Bronchial lymph node (tissue), 1 donor: ENCODE measurements around a stretch of chr3.

DNA sequence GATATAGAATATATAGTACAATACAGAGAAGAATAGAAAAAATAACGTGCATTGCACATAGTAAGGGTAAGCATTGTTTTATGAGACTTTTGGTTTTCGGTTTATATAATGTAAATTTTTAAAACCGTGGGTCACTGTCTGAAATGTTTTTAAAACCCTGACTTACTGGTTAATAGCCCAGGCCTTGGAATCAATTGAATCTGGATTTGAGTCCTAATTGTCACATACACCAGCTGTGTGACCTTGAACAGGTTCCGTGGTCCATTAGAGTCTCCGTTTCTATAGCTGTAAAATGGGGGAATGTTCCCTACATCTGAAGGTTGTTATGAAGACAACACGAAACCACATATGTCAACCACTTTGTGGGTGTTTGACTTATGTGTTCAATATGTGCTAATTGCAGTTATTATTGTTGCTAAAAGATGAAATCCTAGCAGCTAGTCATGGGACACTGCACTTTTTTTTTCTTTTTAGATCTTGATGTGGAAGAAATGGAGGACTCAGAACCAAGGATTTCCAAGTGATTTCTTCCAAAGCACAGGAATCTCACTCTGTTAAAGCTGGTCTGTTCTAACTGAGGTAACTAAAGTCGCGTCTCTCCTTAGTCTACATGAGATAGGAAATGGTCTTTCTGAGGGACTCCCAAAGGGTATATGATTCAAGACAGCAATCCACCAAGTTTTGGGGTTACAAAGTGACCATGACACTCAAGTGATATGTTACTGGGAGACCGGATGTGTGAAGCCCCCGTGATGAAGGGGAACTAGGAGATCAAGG lies 35.3 kb downstream of the ZBTB38 start:
- PRO-cap = unidirectional peak, minus-strand start at position 275 of the sequence; bidirectional peak, plus-strand start at position 473 of the sequence, minus-strand start at position 275 of the sequence

- PRO-cap = no peak
These were observed 37.8 kb downstream of the ZBTB38 start for GRCh38 chr3:141406000-141406693.

GRCh38 chr3:141409216-141409870 lies 41.0 kb downstream of the ZBTB38 start:
- PRO-cap = no peak

- PRO-cap = no peak
These were observed 45.6 kb downstream of the ZBTB38 start for GRCh38 chr3:141413777-141414382.

- PRO-cap = no peak
These were observed 57.6 kb downstream of the ZBTB38 start for GRCh38 chr3:141425898-141426286.

- PRO-cap = no peak
These were observed 30.5 kb upstream of the RASA2 start for GRCh38 chr3:141456258-141456851.

- PRO-cap = no peak
These were observed 2.8 kb downstream of the RASA2 start for GRCh38 chr3:141489622-141490071.

DNA sequence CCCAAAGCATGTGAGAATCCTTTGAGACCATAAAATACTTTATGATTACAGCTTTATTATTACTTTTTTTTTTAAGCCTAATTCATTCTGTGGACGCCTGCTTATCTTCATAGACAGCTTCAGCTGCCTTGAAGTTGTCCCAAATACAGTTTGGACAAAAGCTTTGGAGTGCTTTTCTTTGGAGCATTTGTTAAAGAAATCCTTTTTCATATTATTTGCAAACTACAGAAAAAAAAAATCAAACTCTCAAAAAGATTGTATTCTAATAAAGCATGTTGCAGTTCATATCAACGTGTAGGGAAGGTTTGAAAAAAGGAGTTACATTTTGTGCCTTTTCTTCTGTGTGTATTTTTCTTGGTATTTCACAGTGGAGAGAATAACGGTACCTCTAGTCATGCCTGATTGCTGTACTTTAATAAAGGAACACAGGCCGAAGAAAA lies 69.6 kb downstream of the RASA2 start:
- PRO-cap = no peak

DNA sequence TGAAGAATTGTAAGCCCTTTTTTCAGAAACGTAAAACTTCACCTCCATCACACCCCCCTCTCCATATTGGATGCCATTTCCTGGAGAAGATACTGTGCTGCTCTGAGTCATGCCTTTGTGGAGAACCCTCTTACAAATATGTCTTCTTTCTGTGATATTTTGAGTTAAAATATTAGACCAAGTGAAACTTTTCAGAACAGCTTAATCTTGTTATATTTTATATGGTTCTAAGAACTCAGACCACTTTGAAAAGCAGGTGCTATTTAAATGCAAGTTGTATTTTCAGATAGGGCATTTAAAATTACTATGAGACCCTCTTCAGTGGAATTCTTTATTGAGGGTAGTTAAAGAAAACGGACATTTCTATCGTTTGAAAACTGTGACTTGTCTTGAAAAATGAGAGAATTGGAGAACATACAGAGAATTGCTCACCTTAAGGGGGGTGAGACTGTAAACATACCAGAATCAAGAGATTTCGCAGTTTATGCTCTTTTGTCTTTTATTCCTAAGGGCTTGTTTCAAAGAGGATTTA lies 1.2 kb downstream of the RNF7 start:
- PRO-cap = no peak

DNA sequence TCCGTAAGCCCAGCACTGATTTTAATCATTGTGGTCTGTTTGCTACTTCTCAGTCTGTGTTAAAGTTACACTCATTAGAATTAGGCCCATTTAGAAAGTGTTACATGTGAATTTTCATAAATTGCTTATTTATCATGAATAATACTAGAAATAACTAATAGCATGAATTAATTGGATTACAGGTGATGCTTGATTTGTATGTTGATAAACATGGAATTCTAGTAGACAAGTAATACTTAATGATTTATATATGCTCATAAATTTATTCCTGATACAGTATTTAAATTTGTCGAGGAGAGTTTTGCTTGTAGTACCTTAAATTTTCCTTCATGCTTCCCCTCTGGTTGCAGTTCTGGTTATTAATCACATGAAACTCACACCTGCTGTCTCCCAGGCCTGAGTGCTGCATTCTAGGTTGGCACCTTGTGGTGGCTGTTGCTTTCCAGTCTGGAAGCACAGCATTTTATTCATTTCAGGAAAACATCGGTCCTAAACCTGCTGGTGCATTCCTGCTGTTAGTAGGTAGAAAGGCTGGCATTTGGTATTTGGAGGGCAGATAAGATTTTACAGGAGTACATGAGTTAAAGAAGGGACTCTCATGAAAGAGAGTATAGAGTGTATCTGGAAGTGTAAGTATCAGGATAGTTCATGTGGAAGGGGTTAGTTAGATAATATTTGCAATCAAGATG lies 44.8 kb downstream of the ATP1B3 start:
- PRO-cap = no peak

GRCh38 chr3:142090288-142090959 lies 58.9 kb downstream of the TFDP2 start:
- PRO-cap = no peak

GRCh38 chr3:142391970-142392502 lies 55.8 kb downstream of the XRN1 start:
- PRO-cap = no peak

DNA sequence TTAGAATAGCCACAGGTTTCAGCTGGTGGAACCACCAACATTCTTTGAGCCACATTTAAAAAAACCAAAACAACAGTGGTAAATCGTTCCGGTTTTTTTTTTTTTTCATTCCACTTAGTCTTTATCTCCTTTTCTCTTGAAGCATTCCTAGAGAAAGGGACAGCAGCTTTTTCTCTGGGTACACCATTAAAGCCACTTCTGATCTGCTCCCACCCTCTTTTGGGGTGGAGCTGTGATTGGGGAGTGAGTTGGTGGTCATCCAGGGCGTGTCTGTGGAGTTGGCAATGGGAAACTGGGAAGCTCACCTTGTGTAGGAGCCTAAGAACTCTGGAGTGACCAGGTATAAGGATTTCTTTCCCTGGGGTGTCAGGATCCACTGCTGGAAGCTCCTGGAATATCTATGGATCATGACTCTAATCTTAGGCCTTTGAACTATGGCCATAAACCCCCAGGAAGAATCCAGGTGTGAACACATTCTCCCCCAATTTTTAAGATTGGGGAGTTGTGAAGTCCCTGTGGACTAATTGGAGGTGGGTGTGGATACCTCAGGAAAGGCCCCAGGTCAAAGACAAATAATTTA lies 5.9 kb downstream of the PLS1 start:
- PRO-cap = no peak

DNA sequence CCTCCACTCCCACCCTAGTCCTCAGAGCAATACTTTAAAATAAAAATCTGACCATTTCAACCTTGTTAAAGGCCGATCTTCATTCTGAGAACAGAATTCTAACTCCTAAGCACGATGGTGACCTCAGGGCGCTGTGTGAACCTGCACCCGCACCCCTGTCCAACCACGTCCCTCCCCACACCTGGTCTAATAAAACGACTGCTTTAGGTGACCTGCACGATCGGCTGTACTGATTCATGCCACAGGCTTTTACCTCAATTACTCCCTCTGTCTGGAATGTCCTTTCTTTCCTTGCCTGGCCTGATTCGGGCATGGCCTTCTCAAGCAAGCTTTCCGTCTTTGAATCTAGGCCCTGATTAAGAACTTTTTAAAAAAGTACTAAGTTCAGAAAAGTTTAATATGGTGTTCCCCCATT lies 897 bp upstream of the U2SURP start:
- PRO-cap = no peak

DNA sequence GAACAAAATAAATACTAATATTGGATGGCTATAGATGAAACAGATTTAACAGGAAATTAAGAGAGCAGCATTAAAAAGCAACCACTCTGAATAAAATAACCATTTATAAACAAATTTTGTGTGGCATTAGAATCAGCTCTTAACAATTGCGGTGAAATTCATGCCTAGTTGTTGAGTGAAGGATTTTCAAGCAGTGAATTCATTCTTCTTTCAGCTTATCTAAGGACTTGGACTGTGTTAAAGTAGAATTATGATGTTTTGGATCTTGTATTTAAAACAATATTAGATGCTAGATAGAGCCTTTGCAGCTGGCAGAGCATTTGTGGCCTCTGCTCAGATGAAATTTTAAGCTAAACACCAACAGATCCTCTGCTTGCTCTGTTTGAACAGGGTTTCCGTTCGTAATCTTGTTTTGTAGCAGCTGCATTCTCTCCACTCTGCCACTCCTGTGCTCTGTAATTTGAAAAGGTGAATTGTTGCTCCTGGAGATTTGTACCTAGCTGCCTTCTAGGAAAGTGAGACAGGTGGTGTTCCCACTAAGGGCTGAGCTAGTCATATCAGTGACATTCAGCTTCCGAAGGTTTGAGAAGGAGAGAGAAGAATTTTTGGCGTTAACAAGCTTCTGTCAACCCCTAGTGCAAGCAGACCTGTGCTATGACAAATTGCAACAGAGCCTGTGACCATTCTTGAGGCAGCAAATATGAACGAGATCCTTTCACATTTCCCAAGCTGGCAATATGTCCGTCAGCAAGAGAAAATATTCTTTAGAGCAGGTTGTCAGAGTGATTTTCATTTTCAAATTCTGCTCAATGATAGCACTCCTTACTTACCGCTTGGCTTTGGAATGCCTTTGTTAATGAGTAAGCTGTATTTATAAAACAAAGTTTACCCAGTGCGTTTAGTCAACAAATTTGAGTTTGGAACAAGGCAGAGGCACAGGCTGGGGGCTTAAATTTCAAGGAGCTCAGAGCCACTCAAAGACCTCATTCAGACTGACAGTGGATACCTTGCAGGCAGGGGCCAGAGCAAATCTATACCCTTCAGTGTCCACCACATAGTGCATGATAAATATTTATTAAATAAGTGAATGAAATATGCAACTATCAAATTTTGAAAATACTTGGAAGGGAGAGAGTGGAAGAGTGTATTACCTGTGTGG lies 5.3 kb downstream of the CHST2 start:
- PRO-cap = no peak

GRCh38 chr3:143135348-143135561 lies 15.7 kb downstream of the CHST2 start:
- PRO-cap = no peak

DNA sequence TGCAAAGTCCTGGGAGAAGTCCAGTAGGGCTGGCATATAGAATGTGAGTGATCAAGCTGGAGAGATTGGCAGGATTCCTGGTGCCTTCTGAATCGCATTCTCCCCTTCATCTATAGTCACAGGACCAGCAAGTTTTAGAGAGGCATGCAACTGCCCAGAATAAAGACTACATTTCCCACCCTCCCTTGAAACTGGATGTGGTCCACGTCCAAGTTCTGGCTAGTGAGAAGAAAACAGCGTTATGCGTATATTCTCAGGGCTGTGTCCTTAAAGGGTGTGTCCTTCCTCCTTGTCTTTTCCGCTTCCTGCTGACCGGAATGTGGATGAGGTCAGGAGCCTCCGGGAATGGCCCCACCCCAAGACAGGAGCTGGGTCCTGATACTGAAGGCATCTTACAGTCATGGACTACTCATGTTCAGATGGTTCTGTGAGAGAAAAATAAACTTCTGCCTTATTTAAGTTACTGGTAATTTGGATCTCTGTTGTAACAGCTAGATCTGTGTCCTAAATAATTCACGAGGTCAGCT lies 20.2 kb downstream of the CHST2 start:
- PRO-cap = no peak

DNA sequence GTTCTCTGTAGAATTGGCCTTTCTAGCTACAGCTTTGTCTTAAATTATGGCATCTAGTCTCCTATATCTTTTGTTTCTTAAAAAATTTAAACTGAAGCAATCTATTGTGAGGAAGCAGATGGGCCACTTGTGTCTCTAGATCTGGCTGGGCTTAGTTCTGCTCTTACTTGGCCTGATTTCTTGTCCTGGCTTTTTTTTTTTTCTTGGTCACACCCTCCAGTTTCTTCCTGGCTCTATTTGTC lies 31.3 kb downstream of the CHST2 start:
- PRO-cap = no peak

DNA sequence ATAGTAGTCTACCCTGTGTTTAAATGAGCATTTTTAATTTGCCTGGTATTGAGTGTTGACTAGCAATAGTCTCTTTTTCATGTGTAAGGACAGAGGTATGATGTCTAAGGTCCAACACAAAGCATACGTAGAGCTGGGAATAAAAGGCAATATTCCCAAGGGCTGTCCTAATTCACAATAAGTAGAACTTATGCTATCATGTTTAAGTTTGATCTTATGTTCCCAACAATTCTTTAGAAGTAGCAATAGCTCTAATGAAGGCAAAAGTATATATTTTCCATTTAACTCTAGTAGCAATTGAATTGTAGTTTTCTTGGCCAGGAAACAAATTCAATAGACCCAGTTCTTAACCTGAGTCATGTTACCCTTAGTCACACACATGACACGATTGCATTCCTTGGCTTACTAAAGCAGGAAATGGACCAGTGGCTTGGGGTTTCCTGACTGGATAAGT lies 324.0 kb downstream of the CHST2 start:
- PRO-cap = no peak

GRCh38 chr3:143751369-143752279 lies 96.6 kb downstream of the SLC9A9 start:
- PRO-cap = no peak